GM12891 (cell line): ENCODE data around the genes SNX4 and PLXNA1.

- RRBS: under 1% methylated on average over 12 of the region's 66 CpGs
Observed at GRCh38 chr3:125519423-125520485, at the start of gene SNX4. Gene SNX4 (minus strand): TSS chr3:125520202.

GRCh38 chr3:125632997-125633604 lies 37.8 kb upstream of the OSBPL11 start:
- RRBS: no CpG with 5 or more reads among the region's 3 CpGs

GRCh38 chr3:125774538-125774952 lies 179.2 kb upstream of the OSBPL11 start:
- RRBS: no CpG with 5 or more reads among the region's 7 CpGs

- RRBS: no CpG with 5 or more reads among the region's 6 CpGs
Observed at GRCh38 chr3:126067942-126068281, 16.0 kb downstream of the SLC41A3 start.

DNA sequence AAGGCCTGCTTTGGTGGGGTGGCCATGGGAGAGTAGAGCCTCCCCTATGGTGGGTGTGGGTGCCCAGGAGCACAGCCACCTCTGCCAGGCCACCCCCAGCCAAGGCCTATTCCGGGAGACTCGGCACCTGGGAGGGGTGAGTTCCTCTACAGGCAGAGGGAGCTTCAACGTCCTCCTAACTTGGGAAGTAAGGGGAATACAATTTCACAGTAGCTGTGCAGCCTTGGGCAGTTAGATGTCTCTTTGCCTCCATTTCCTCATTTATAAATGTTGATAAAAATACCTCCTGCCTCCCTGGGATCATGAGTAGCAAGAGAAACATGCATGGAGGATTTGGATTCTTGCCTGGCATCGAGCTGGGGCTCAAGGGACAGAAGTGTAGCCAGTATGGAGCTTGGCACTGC lies 18.3 kb upstream of the SLC41A3 start:
- RRBS: no CpG with 5 or more reads among the region's 4 CpGs

- RRBS: no CpG with 5 or more reads among the region's 9 CpGs
Observed at GRCh38 chr3:126129989-126130400, 46.1 kb upstream of the SLC41A3 start.

DNA sequence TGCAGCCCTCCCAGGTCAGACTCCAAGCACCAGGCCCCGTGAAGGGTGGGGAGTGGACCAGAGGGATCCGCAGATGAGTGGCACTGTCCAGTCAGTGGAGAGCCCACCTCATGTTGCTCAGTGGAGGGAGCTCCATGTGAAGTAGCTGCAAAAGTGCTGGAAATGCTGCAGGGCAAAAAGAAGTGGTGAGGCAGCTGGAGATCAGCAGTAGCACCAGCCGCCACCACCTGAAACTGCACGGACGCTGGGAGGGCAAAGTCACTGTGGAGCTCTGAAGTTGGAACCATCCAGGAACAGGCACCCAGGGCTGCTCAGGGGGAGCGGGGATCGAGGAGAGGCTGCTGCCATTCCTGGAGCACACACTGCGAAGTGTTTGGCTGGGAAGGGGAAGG lies 6.3 kb upstream of the ALDH1L1 start:
- RRBS: no CpG with 5 or more reads among the region's 8 CpGs

GRCh38 chr3:126212806-126214094 lies 32.9 kb upstream of the ALDH1L1 start:
- RRBS: 4% methylated on average over 48 of the region's 102 CpGs

GRCh38 chr3:126260867-126261393 lies 80.5 kb upstream of the ALDH1L1 start:
- RRBS: no CpG with 5 or more reads among the region's 6 CpGs

- RRBS: no CpG with 5 or more reads among the region's 38 CpGs
Observed at GRCh38 chr3:126343692-126344464, 13.3 kb downstream of the KLF15 start.

- RRBS: no CpG with 5 or more reads among the region's 4 CpGs
Observed at GRCh38 chr3:126433054-126433253, 38.2 kb downstream of the CFAP100 start.

- RRBS: 97% methylated on average over 2 of the region's 13 CpGs
Observed at GRCh38 chr3:126451505-126451959, 24.2 kb downstream of the ZXDC start.

DNA sequence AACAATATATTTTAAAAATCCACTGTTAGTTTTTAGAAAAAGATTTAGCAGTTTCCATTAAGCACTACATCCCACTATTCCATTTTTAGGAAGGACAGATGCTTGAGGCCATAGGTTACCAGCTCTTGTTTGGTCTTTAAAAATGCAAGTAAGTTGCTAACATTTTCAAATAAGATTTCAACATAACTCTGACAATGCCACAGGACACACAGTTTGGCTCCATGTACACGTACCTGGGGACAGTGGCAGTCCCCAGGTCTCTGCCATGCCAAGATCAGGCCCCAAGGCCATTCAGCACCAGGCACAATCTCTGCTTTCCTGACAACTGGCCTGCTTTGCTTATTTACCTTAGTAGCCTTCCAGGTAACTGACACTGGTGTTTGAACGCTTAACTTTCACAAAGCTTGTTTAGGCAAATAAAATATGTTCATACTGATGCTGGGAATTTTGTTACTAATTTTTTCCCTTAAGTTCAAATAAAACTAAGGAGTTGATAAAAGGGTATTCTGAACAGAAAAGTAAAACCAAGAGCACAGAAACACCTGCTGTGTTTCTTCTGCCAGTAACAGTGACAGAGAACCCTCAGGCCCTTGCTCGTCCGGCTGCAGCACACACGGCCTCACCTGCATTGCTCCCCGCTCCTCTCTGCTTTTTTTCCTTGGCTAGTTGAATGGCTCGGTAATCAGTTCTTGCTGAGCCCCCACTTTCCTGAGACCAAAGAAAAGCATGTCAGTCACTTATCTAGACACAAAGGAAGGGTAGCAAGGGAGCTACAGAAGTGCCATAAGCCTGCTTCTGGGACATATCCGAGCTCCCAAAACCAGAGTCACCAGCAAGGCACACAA lies 16.4 kb downstream of the ZXDC start:
- RRBS: no CpG with 5 or more reads among the region's 8 CpGs

- RRBS: no CpG with 5 or more reads among the region's 8 CpGs
Observed at GRCh38 chr3:126470649-126471260, 4.9 kb downstream of the ZXDC start.

DNA sequence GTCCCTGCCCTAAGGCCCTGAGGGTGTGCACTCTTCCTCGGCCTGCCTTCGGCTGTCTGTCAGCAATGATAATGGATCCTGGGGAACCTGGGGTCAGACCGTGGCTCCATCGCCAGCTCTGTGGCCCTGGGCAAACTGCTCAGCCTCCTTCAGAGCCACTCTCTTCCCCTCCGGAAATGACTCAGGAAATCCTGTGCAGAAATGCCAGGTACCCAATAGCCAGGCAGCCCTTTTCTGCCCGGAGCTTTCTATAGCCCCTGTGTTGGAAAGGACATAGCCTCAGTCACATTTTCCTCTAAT lies 11.4 kb upstream of the ZXDC start:
- RRBS: 13% methylated on average over 1 of the region's 6 CpGs

GRCh38 chr3:126602281-126602783 lies 43.6 kb upstream of the C3orf22 start:
- RRBS: no CpG with 5 or more reads among the region's 1 CpG

DNA sequence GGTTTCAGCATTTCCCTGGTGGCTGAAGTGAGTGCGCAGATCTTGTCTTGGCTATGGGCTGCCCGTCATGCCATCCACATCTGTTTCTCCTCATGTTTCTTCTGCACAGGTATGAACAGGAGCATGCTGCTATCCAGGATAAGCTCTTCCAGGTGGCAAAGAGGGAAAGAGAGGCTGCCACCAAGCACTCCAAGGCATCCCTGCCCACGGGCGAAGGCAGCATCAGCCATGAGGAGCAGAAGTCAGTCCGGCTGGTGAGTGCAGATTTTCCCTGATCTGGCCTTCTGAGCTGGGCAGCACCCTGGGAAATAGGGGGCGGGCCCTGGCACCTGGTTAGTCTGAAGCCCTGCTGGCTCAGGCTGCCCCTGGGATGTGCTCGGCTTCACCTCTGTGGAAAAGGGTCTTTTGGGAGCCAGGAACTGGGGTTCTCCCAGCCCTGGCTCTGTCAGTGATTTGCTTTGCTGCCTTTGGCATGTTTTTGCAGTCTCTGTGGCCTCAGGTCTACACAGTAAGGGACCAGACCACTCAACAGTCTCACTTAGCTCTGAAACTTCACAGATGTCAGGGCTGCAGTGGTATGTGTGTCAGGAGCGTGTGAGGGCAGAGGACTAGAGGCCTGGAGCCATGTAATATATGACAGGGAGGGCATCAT lies 29.1 kb downstream of the CHCHD6 start:
- RRBS: no CpG with 5 or more reads among the region's 8 CpGs

GRCh38 chr3:126847892-126848284 lies 135.0 kb upstream of the PLXNA1 start:
- RRBS: no CpG with 5 or more reads among the region's 4 CpGs

DNA sequence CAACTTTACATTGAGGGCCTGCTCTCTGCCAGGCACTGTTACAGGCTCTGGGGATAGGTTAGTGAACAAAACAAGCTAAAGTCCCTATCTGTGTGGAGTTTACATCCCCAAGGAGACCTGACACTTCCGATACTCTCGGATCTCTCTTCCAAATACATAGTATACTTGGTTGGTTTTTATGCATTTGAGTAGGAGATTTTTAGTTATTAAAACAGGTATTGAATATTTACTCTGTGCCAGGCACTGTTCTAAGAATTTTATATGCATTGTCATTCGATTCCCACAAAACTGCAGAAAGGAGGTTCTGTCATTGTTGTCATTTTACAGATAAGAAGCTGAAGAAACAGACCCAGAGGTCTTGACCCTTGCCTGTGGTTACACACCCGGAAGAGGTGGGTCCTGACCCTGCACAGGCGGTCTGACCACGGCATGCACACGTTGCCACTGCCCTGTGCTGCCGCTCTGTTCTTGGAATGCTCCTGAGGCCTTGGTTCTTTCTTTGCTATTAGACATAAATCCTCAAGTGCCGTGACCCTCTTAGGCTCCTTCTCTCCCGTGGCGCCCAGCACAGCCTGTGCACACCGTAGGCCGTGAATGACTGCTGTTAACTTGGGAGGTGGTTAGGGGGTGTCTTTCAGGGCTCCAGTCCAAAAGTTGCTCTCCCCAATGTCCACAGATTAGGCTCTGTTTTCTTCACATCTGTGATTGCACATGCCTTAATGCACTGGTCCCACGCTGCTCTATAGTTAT lies 74.2 kb upstream of the PLXNA1 start:
- RRBS: no CpG with 5 or more reads among the region's 14 CpGs

DNA sequence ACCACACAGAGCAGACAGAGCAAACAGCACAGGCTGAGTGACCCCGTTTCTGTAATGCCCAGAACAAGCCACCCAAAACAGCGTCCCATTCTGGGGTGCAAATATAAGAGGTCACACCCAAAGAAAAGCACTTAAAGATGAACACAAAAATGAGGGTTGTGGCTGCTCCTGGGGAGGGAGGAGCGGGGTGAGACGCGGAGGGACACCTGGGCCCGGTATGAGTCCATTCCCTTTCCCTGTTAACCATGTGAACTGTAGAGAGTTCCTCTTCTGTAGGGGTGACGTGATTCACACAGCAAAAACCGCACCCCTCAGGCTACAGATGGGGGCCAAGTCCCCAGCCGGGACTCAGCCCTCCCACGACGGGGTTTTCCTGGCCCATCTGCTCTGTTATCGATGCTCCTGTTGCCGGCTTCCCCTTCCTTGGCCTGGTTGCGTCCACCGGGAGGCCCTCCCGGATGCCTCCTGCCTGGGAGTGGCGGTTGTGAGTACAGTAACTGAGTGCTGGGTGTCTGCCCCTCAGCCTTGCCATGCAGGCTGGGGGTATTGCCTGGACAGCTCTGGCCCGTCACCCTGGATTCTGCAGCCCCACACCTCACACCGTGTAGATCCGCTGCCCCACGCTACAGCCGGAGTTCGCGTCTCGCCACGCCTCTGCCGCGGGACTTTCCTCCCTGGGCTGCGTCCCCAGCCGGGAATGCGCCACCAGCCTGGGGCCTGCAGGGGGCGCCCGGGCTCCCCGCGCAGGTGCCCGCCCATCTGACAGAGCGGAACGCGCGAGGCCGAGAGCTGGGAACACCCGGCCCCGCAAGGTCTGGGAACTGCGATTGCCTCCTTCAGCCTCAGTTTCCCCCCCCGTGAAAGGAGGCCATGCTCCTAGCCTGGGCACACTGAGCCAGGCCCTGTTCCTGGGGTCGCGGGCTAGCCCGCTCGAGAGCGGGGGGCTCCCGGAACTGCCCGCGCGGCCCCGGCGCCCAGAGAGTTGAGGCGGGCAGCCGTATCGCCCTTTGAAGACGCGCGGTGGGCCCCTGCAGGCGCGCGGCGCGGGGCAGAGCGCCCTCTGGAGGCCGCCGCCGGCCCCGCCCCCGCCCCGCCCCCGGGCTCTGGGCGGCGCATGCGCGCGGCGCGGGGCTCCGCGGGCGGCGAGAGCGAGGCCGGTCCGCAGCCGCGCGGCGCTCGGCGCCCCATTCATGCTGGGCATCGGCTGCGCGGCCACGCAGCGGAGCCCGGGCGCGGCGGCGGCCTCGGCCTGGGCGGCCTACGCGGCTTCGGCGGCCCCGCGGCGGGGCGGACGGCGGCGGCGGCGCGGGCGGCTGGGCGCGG lies at the start of gene PLXNA1:
Gene PLXNA1 (plus strand): TSS at position 1,187 of the 1,323 bp plus-strand sequence.
- RRBS: 1% methylated on average over 53 of the region's 124 CpGs